Subcutaneous preadipocyte (primary cell): ENCODE results near the genes TRAPPC14 and TSC22D4.

DNA sequence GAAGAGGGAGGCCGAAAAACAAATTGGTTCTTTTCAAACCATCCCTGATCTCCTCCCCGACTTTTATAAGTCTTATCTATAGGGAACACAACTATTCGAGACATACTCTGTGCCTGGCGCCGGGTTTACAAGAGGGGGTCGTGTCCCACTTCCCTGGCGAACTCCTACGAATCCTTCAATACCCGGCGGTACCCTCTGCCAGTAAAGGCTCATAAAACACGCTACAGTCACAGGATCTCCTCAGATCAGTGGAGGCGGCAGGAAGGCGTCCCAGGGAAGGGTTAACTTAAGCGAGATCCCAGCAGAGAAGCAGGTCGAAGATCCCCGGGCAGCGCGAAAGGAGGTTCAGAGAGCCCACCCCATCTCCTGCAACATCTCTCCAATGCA lies 391 bp downstream of the TAF6 start:
- CAGE, long polyA plus RNA: no peak

- CAGE, long polyA plus RNA: no peak
These were observed 1.7 kb downstream of the TRAPPC14 start for GRCh38 chr7:100156800-100157220.

DNA sequence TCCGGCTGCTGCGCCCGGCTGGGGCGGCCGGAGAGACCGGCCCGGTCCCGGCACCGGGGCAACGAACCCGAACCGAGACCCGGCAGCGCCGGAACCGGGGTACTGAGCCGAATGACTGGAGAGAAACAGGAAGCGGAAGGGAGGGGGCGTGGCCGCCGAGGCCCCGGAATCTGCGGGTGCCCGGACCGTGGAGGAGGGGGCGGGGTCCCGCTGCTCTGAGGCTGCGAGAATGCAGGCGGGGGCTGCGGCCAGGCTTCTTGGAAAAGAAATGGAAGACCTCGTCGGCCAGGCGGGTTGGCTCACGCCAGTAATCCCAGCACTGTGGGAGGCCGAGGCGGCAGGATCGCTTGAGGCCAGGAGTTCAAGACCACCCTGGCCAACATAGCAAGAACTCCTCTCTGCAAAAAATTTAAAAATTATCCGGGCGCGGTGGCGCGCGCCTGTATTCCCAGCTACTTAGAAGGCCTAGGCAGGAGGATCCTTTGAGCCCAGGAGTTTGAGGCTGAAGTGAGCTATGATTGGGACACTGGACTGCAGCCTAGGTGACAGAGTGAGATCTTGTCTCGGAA lies at the start of gene TRAPPC14:
Gene TRAPPC14 (minus strand): TSS at position 134 of the 569 bp plus-strand sequence.
- CAGE, long polyA plus RNA: start-site peak on the minus strand centred at position 119 of the sequence, 32 bp wide, 129 and 25 reads in 2 replicates

DNA sequence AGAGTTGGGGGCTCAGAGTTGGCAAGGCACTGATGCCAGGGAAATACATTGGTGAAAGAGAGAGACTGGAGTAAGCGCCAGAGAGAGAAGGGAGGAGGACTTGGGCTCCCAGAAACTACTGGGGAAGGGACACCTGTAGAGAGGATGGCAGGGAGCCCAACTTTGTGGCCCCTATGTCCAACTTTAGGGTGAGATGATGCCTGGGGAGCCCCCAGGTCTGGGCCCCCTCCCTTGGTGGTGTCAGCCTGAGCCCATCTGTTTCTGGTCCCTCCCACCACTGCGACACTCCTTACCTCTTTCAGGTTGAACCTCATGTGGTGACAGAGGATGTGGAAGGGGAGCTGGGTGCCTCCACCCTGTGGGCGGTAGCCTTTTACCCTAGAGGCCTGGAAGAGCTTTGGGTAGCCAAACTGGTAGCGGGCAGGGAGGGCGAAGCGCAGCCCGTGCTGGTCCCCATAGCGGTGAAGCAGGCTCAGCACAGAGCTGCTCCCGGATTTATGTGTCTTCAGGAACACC lies 2.1 kb downstream of the GAL3ST4 start:
- CAGE, long polyA plus RNA: no peak

DNA sequence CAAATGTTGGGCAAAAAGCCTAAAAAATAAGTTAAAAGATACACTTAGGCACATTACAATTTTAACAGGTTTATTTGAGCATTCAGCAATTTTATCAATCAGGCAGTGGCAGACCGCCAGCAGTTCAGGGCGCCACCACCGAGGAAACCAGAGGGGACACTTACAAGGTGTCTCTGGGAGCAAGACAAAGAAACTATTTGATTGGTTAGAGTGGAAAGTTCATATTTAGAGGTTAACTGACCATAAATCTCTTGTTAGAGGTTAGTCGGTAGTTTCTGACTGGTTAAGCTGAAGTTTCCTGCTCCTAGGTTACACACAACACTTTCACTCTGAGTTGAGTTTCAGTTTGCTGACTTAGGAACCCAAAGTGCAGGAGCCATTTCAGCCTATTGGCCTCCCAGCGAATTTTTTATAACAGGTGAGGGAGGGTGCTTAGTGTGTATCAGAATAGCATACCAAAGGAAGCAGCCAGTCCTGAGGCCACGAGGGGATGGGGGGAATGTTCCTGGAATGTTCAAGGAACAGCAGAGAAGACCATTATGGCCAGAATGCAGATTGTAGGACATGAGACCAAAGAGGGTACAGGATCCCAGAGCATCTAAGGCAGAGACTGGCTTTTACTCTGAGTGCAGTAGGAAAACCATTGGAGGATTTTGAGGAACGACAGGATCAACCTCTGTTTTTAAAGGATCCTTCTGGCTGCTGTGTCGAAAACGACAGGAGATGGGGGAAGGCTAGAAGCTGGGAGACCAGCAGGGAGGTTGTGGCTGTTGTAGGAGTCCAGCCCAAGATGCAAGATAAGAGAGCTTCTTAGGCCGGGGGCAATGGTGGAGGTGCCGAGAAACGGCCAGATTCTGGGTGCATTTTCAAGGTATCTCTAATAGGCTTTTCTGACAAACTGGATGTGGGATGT lies 10.6 kb upstream of the PVRIG start:
- CAGE, long polyA plus RNA: no peak

DNA sequence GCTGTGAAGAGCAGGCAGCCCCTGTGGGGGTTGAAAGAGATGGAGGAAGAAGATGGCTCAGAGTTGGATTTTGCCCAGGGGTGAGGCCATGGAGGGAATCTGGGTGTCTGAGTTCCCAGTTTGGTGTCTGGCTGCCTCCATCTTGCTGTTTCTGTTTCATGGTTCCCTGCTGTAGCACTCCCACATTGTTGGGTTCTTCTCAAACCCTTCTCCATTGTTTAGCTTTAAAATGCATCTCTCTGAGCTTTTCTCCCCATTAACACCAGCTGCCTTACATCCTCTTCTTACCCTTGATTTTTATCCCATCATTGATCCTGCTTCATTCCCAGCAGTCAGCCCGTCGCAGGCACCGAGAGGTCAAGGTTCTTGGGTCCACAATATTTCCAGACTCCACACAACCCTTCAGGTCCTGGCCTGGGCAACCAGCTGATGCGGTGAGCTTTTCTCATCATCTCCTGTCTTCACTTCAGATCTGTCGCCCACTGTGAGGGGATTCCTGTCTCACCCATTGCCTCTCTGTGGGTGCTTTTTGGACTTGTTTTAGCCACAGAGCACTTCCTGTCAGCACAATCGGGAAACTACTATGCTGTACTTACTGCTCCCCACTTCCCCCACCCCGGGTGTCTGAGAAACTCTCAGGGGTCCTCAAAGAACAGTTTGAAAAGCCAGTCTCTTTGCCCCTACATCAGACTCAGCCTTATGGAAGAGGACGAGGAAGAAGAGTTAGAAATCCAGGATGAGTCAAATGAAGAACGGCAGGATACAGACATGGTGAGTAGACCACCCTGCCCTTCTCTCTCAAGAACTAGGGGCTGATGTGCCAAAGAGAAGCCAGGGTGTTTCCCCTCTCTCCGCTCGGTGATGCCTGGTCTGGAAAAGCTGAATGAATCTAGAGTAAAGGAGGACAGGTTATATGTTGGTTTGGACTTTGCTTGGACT lies 8.4 kb upstream of the PVRIG start:
- CAGE, long polyA plus RNA: no peak

DNA sequence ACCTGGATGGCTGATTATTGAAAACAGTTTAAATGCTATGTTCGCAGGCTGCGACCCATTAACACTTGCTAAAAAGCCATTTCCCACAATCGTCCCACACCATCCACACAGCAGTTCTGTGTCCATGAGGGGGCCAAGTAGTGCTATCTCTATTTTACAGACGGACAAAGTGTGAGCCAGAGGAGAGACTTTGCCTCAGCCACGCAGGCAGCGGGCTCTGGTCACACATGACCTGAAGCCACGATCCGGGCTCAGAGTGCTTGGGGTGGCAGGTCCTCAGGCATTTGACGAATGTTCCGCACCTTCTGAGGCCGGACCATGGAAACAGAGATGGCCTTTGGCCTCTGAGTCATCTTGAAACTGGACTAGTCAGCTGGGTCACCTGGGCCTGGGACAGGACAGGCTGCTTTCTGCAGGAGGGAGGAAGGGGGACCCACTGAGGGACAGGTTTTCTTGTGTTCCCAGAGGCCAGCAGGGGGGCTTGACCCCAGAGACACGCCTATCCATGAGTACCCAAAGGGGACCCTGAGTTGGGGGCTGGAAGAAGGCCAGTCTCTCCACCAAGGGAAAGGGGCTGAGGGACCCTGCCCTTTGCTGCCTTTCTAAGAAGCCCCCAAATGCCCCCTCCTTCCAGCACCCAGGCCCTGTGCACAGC lies 37.8 kb upstream of the SPDYE3 start:
- CAGE, long polyA plus RNA: no peak

GRCh38 chr7:100340921-100341704 lies 16.8 kb upstream of the PILRB start:
- CAGE, long polyA plus RNA: no peak

DNA sequence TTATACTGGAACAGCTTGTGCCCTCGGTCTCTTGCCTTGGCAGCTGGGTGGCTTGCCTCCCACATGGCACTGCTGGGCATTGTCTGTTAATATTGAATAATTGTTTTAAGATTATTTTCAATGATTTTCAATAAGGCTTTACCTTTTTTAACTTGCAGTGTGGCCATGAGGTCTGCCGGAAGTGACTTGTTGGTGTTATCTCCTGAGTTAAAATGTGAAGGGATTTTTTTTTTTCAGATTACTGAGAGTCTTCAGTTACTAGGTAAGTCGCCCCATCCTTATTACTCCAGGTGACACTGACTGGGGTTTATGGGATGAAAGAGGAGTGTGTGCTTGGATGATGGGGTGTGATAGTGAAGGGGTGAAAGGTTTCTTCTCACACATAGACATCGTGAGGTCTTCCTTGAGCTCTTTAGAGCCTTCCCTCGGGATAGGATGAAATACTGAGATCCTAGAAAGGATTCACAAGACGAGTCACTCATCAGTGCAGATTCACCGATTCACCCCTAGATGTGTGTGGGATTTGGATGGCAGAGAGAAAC lies 12.1 kb upstream of the PILRB start:
- CAGE, long polyA plus RNA: no peak

DNA sequence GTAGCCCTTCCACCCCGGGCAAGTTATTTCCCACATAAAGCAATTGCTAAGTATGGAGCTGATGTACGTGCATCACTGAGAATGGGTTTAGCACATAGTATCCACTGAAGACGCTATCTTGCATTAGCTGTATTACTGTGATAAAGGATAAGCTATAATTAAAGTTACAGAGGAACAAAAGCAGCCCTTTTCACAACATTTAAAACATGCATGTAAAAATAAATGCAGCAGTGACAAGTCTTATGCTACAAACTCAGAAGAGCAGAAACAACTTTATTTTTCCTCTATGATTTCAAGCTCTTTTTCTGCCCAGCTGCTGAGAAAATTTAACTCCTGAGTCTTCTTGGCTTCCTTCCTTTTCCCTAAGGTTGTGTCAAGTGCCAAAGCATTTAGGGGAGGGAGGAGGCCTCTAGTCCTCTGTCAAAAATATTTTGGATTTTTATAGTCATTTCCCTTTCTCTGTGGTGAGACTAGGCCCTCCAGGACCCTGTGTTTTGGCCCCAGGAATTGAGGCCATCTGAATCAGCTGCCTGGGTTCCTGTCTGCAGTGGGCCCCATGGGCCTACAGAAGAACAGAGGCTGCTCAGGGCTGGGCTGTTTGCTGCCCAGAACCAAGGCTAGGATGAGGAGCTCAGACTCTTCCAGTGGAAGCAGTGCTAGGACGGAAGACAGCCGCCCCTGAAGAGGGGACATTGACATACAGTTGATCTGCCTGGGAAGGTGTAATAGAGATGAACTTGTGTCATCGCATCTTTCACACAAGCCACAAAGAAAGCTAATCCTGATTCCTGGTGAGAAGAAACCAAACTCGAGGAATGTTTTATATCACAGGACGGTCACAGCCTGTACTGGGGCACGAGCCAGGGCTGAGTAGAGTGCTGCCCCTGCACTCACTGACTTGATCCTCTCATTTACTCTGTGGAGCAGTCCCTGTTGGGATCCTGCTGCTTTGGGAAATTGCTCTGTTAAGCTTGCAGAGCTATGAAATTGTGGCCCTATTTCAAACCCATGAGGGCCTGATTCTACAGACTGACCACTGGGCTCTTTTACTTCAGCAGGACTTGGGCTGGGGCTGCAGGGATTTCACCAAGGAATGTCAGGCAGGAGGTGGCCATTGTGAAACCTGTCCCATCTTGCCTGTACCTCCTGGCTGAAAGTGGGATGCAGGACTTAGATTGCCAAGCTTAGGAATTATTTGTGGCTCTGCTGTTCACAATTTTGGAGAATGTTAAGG lies 10.8 kb upstream of the PILRB start:
- CAGE, long polyA plus RNA: no peak

DNA sequence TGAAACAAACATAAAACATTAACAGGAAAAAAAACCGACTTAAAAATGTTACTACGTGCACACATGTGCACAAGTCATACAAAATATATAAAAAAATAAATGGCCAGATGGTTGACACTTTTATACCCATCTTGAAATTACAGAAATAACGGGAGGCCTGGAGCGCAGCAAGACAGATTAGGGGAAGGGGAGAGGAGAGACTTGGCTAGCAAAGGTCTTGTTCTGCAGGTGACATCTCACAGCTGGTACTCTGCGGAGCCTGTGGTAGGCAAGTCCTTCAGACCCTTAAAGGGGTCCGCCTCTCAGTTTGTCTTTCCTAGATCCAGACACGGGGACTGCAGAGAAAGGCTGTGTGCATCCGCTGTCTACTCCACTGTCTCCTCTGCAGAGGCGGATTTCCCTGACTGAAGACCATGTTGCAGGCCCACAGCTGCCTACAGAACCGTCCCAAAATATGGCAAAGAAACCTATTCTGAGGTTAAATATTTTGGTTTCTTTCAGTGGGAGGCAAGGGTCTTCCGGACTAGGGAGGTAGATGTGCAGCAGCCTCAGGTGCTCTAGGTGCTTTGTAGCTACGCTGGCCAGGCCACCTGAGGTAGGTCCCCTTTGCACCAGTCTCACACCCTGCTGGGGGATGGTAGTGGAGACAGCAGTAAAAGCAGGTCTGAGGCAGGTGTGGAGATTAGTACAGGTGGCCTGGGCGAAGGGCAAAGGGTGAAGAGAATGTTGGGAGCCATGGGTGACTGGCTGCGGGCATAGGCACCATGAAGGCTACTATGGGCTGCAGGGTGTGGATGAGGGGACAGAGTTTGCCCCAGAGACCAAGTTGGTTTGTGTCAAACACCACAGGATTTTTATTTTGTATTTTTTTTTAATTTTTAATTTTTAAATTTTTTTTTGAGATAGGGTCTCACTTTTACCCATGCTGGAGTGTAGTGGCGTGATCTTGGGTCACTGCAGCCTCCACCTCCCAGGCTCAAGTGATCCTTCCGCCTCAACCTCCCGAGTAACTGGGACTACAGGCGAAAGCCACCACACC lies 8.2 kb upstream of the PILRB start:
- CAGE, long polyA plus RNA: no peak

- CAGE, long polyA plus RNA: no peak
These were observed 5.4 kb upstream of the SPACDR start for GRCh38 chr7:100469337-100469945.

DNA sequence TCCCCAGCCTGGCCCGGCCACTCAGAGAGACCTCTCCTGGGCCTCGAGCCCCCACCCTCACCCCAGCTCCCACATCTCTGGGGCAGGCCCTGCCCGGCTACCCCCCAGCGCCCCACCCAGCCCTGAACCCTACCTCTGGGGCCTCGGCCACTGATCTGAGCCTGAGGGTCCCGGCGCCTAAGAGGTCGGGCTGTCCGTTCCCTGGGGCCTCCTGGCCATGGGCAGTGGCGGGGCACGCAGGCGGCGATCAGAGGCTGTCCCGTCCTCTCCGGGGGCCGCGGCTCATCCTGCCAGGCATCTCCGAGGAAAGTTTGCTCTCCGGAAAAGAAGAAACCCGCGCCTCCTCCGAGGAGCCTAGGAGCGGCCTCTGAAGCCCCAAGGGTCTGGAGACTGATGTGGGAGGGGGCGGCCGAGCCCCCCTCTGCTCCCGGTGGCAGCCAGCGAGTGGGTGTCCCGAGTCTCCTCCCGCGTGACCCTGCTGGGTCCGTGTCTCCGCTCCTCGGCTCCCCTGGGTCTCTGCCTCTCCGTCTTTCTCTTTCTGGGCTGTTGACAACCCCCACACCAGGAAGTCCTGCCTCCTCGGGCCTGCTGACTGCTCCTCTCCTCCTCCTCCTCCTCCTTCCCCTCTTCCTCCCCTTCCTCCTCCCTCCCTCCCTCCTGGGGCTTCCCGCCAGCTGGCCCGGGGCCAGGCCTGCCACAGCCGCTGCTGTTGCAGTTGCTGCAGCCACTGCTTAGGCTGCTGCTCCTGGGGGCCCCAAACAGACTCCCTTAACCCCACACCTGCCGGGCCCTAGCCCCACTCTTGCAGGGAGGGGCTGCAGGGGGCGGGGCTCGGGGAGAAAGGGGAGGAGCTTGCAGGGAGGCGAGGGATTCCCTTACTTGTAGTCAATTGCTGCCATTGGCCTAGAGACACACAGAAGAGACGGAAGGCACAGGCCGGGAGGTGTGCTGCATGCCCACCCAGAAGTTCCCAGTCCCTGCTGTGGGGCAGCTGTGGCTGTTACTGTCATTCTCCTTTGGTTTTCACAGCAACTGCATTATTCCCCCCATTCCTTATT lies at the start of gene TSC22D4:
Gene TSC22D4 (minus strand): TSS at position 554 of the 1,058 bp plus-strand sequence.
- CAGE, long polyA plus RNA: no peak

GRCh38 chr7:100485134-100485892 lies 1.6 kb downstream of the NYAP1 start:
- CAGE, long polyA plus RNA: no peak

- CAGE, long polyA plus RNA: no peak
These were observed 8.7 kb downstream of the SAP25 start for GRCh38 chr7:100564899-100565495.

- CAGE, long polyA plus RNA: no peak
These were observed 1.8 kb downstream of the LRCH4 start for GRCh38 chr7:100584174-100584551.

- CAGE, long polyA plus RNA: no peak
These were observed 2.9 kb downstream of the GNB2 start for GRCh38 chr7:100676422-100676896.

DNA sequence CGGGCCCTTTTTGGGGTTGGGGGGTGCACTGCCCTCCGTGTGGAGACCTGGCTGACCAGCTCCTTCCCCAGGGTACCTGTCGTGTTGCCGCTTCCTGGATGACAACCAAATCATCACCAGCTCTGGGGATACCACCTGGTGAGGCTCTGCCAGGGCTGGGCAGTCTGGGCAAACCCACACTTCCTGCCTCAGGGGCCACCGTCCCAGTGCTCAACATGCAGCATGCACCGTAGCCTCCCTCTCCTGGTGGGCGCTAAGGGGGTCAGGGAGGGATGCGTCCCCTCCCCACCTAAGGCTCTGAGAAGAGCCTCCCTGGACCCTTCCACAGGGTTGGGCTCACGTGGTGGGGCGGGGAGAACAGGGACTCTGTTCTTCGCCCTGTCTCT lies 4.1 kb downstream of the GNB2 start:
- CAGE, long polyA plus RNA: no peak

DNA sequence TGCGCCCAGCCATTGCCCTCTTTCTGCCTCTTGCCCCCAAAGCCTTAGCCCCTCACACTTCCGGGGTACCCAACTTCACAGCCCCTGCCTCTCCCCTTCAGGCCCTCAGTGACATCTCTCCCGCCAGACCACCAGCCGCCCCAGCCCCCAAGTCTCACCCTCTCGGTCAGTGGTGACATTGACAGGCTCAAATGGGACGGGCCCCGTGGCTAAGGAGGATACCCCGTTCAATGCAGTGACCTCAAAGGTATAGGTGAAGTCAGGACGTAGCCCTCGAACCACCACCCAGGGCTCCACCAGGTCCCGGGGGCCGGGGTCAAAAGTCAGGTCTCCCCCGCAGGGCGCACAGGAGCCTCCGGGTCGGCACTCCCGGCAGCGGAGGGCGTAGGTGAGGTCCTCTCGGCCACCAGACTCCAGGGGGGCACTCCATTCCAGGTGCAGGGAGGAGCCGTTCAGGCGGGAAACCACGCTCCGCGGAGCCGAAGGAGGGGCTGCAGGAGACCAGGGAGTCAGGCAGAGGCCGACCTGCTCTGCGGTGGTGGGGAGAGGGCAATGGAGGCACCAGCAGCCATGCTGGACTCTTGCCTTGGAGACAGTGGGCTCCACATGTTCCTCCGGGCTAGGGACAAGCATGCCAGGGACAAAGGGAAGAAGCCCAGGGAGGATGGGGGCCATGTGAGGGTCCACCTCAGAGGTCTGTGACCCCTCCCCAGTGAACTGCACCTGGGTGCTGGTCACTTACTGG lies 7.8 kb downstream of the EPHB4 start:
- CAGE, long polyA plus RNA: no peak

- CAGE, long polyA plus RNA: no peak
These were observed 3.6 kb downstream of the EPHB4 start for GRCh38 chr7:100823658-100824134.